H4 (cell line): ENCODE results near the genes MLANA and KDM4C.

DNA sequence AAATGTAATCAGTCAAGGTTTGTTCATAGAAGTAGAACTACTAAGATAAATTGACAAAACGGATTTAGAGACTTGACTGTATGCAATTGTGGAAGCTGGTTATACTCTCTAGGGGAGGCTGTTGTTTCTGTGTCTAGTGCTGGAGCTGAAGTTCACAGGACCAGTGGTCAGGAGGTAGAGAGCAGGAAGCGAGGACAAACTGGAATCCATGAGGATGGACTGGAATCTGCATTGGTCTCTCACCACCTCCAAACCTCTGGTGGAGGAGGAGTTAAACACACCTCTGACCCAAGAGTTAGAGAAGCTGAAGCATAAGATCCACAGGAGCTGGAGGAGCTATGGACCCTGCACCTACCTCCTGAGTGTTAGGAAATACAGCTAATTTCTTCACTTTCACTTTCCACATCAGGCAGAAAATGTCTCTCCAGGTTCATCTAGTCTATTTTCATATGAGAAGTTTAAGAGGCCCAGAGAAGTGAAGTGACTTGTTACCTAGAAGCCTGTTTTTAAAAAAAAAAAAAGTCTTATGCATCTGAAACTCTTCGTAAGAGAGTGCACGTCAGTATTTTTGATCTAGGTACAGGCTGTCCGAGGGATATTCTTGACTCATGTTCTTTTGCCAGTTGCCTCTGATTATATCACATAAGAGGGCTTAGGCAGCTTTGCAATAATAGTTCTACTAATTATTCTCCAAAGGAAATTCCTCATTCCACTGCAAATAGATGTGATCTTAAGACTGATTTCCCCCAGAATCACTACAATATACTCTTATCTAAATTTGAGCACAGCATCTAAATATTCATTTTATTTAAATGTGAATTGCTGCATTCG is 20.1 kb upstream of the RIC1 start:
- RAMPAGE, long total RNA = no peak

DNA sequence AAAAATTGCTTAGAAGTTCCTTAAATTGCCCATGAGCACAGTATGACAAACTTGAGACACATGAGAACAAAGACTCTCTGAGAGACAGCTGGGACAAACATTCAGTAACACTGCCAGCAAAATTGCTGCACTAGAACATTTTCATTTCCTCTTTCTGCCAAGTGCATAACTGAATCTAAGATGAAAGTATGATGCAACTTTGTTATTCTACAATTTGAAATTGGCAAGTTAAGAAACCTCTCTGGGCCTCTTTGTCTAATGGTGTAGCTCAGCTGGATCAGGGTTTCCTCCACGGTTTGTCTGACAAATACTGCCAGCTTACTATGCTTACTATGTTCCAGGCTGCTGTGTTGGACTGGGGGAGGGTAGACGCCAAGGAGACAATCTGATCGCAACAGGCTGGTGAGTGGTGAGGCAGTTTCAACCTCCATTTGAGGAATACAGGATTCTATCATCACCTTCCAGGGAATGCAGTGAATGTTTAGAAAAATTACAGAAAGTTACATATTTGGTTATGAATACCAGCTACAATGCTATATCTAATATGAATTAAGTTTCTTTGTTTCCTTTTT is 1.7 kb upstream of the RIC1 start:
- RAMPAGE, long total RNA = no peak

DNA sequence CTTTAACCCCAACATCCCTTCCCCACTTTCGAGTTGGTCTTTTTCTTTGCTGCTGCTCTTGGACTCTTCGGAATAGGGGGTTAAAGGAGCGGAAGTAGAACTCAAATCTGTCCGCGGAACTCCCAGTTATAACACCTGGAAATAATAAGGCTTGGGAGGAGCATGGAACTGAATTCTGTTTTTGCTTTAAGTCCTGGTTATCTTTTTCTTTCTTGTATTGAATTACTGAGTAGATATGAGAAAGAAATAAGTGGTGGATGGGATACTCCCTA is 1.0 kb downstream of the RIC1 start:
- RAMPAGE, long total RNA = no peak

DNA sequence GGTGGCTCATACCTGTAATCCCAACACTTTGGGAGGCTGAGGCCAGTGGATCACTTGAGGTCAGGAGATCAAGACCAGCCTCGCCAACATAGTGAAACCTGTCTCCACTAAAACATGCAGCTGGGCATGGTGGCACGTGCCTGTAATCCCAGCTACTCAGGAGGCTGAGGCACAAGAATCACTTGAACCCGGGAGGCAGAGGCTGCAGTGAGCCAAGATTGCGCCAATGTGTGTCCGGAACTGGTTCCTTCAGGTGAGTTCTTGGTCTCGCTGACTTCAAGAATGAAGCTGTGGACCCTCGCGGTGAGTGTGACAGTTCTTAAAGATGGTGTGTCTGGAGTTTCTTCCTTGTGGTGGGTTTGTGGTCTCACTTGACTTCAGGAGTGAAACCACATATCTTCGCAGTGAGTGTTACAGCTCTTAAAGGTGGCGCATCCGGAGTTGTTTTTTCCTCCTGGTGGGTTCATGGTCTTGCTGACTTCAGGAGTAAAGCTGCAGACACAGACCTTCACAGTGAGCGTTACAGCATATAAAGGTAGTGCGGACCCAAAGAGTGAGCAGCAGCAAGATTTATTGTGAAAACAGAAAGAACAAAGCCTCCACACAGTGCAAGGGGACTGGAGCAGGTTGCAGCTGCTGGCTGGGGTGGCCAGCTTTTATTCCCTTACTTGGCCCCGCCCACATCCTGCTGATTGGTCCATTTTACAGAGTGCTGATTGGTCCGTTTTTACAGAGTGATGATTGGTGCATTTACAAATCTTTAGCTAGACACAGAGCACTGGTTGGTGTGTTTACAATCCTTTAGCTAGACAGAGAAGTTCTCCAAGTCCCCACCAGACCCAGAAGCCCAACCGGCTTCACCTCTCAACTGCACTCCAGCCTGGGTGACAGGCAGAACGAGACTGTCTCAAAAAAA is 8.9 kb upstream of the ERMP1 start:
- RAMPAGE, long total RNA = no peak

DNA sequence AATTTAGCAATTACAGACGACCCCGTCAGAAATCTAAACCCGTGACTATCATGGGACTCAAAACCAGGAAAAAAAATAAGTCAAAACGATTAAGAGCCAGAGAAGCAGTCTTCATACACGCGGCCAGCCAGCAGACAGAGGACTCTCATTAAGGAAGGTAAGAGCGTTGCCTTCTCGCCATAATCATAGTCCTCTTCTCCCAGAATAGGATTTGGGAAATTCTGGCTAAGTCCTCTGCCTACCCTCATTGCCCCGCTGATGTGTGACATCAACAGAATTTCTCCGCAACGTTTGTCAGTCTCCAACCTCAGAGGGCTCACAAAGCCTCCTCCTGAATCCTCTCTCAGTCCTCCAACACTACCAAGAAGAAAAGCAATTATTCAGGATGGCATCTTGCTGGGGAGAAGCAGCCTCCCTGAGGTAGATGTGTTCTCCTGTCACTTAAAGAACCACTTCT is at the start of gene MLANA:
MLANA (plus strand) TSS at position 110 of the 457 bp plus-strand sequence.
- RAMPAGE, long total RNA = no peak

DNA sequence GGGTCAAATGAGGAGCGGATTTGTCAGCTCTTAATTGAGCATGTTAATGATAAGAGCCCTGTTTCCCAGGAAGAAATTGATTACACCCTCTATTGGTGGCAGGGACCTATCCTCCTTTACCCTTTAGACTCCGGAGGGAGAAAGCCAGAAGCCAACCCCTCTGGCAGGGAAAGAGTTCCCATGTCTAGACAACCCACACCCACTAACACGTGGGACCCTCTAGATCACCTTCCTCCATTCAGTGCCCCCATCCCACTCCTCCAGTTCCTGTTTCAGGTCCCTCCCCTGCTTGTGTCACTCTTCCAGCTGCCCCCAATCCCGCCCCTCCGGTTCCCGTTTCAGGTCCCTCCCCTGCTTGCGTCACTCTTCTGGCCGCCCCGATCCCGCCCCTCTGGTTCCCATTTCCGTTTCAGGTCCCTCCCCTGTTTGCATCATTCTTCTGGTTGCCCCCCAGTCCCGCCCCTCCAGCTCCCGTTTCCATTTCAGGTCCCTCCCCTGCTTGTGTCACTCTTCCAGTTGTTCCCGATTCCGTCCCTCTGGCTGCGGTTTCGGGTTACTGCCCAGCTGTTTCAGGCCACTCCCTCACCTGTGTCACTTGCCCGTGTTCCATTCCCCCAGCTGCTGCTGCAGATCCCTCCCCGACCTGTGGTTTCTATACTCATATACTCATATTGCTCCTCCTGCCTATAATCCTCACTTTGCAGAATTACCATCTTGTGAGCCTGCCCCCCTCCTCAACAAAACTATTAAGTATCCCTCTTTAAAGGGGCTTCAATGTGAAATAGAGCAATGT is 64.8 kb upstream of the RANBP6 start:
- RAMPAGE, long total RNA = no peak

GRCh38 chr9:6236919-6237387 is 21.3 kb downstream of the IL33 start:
- RAMPAGE, long total RNA = no peak

GRCh38 chr9:6272180-6272613 is 56.0 kb upstream of the TPD52L3 start:
- RAMPAGE, long total RNA = no peak

DNA sequence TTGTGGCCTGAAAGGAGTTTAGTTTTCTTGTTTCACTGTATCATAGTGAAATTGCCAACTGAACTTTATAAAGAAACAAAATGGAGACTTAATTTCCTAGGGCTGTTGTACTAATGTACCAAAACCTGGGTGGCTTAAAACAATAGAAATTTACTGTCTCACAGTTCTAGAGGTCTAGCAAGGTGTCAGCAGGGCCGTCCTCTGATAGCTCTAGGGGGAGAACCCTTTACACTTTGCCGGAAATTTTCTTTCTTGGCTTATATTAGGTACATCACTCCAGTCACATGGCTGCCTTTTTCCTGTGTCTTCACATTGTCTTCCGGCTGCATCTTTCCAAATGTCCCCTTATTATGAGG is 5.7 kb downstream of the UHRF2 start:
- RAMPAGE, long total RNA = no peak

GRCh38 chr9:6427600-6428004 is 14.6 kb downstream of the UHRF2 start:
- RAMPAGE, long total RNA = no peak

- RAMPAGE, long total RNA = no peak
These were observed 72.7 kb downstream of the UHRF2 start for GRCh38 chr9:6485565-6486274.

DNA sequence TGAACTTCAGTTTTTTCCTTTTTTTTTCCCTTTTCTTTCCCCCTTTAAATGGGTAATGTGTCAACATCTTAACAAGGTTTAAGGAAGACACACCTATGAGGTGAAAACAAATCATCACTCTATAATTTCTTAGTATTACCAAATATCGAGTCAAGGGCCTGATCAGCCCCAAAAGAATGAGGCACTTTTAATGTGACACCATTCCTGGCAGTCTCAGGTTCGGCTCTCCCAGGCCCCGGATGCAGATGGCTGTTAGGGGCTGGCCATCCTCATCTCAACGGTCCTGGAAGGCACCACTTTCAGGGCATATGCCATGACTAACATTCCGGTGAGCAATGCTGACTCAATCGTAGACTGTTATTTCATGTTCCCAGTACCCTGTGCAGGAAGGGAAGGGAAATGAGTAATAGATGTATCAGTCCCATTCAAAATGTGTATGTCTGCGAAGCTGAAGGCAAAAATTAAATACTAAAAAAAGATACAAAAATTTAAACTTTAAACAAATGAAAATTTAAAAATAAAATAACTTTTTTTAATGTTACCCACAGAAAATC is 79.2 kb downstream of the GLDC start:
- RAMPAGE, long total RNA = no peak

GRCh38 chr9:6605145-6605613 is 40.4 kb downstream of the GLDC start:
- RAMPAGE, long total RNA = no peak

DNA sequence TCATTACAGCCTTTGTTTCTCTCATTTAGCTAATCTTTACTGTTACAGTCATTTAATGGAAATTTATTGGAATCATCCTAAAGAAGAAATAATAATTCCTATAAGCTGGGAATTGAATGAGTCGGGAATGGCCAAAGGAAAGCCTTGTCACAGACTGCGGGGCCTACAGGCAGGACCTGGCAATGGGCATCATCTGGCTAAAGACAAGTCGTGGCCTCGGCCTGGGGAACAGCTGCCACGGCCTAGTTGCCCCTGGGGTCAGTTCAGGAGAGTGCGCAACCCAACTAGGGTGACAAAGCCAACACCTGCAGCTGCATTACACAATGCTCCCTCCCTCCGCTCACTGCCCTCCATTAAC is 5.4 kb downstream of the GLDC start:
- RAMPAGE, long total RNA = no peak

DNA sequence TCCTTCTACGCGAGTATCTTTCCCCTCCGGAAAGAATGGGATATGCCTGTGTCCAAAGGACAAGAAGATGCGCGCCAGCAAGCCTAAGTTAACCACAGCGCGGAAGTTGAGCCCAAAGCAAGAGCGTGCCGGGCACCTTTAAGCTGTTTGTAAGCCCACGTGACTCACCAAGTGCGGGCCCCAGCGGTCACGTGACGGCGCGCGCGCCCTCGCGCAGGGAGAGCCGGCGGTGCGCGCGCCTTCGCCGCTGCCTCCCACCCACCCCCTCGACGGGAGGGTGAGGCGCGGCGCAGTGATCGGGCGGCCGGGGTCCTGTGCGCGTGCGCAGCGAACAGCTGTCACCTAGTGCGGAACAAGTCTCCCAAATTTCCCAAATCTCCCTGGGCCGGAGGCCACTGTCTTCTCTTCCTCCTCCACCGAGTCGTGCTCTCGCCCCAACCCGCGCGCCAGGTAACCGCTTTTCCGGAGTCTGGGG is at the start of gene KDM4C:
KDM4C (plus strand) TSS at position 220 of the 475 bp plus-strand sequence.
- RAMPAGE, long total RNA = no peak

DNA sequence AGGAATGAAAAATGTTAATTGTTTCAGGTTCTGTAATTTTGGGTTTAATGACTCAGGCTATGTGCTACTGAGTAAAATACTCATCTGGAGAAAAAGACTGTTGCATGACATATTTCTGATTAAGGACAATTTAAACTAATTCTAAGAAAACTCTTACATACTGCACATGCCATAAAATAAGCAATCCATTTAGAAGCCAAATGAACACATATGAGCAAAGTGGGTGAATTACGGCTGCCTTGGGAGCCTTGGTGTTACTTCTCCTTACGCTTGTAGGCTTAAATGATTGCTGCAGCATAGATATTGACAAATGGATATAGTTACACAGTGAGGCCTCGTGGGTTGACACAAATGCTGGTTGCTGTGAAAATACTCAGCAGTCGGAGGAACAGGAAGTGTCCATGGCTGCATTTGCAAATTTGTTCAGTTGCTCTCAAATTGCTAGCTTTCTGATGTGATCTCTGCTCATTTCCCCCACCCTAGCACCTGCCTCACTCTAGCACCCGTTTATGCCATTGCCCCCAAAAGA is 174.9 kb upstream of the DMAC1 start:
- RAMPAGE, long total RNA = no peak

GRCh38 chr9:7983467-7984141 is 184.0 kb upstream of the DMAC1 start:
- RAMPAGE, long total RNA = no peak

DNA sequence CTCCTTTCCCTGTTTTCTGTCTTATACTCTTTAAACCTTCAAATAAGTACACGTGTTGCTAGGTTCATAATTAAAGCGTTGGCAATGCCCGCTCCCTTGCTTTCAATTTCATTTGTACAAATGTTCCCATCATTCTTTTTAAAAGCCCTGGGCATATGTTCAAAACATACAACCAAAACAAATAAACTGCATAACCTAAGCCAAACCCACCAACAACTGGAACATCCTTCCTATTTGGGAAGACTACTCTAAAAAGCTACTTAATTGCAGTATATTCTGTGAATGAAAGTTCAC is 1071.4 kb upstream of the DMAC1 start:
- RAMPAGE, long total RNA = no peak

- RAMPAGE, long total RNA = no peak
These were observed 1171.0 kb downstream of the PTPRD start for GRCh38 chr9:9441775-9442328.

GRCh38 chr9:12622295-12622781 is 70.8 kb upstream of the TYRP1 start:
- RAMPAGE, long total RNA = no peak